CMK (cell line): ENCODE measurements around a stretch of chr1.

DNA sequence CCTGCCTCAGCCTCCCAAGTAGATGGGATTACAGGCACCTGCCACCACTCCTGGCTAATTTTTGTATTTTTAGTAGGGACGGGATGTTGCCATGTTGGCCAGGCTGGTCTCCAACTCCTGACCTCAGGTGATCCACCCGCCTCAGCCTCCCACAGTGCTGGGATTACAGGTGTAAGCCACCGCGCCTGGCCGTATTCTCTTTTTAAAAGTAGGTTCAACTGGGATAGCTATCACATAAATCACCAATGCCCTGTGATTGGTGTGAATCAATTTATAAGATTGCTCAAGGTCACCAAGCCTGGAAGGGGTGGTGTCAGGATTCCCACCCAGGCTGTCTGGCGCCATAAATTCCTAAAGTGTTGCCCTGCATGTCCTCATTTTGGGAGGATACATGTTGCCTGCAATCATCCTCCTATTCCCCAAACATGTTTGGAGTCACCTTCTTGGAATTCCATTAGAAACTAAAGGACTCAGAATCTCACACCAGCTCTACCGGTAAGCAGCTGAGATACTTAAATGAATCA is 54.3 kb upstream of the SLC45A1 start:
- RRBS, result no CpG with 5 or more reads among the region's 7 CpGs

- RRBS, result no CpG with 5 or more reads among the region's 8 CpGs
These were observed 23.6 kb upstream of the SLC45A1 start for GRCh38 chr1:8294361-8294688.

GRCh38 chr1:8360924-8361727 is 43.2 kb downstream of the SLC45A1 start:
- RRBS, result 96% methylated on average over 5 of the region's 31 CpGs

DNA sequence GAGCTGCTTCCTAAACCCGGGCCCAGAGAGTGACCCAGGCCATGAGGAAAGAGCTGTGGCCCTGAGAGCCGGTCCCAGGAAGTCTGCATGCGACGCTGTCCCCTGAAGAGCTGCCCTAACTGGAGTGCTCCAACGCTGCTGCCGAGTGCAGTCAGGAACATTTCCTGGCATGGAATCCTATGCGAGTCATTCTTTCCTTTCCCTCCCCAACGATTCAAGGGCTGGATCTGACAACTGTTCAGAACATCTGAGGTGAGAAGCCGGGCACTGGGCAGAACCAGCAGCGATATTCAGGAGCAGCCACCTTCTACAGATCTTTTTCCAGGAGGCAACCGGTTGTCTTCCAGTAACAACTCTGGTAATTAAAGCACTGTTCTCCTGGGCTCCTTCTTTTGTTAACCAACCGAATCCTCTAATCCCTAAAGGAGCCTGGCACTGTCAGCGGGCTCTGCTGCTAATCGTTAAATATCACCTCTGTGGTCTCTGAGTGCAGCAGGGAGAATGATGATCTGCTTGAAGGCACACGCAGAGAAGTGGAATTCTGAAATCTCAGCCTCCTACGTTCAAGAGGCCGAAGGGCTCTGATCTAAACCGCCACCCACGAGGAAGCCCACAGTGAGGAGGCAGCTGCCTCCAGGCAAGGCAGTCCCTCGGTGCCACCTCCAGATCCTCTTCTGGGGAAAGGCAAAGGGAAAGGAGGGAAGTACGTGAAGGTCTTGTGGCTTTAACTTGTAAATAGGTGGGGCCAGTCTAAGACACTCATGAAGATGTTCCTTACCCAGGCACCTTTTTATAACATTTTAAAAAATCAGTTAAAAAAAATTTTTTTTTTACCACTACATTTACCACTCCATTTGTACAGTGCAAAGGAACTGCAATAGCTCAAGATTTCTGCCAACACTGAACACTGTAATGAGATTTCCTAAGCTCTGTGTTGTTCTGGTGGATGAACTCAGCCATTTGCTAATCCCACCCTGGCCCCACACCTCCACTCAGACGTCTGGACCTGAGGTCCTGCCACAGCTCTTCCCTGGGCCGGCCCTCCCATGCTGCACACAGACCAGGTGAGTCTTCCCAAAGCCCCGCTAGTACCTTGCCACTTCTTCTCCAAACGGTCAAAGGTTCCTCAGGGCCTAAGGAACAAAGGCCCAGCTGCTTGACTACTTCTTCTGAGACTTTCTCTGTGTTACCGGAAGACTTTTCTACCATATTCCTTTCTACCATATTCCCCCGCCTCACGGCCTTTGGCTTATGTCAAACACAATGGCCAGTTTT is 56.1 kb downstream of the SLC45A1 start:
- RRBS, result 95% methylated on average over 5 of the region's 28 CpGs

GRCh38 chr1:8378450-8379054 is 60.6 kb downstream of the SLC45A1 start:
- RRBS, result no CpG with 5 or more reads among the region's 8 CpGs

DNA sequence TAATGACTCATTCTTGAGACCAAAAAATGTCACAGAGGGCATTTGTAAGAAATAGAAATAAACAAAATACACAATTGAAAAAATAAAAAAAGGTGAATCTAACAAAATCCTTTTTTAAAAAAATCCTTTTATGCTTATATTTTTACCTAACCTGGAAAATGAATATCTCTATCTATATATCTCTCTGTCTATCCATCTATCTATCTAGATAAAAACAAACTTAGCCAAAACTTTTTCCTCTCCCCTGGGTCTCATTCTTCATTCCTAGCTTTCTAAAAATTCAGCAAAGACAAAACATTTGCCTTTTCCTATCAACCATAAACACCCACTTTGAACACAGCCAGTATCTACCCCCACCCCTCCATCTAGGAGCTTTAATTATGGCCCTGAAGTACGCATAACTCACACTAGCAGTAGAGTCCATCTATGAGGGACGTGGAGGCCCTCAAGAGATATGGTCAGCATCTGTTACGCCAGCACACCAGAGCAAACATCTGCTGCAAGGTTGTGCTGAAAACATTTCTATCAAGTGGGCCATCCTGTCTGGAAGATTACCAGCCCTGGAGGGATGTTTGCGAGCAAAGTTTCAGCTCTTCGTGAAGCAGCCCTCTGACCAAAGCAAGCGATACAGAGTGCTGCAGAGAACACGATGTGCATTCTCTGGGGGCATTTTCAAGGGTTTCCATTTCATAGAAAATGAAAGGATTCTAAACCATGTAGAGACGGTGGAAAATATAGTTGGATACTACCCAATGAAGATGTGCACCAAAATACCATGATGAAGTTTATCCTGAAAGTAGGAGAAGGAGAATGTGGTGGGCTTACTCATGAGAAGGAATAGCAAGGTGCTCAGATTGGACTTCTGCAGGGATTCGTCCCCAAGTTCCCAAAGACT is 74.6 kb downstream of the SLC45A1 start:
- RRBS, result no CpG with 5 or more reads among the region's 9 CpGs

GRCh38 chr1:8396664-8397541 is 79.0 kb downstream of the SLC45A1 start:
- RRBS, result no CpG with 5 or more reads among the region's 6 CpGs

DNA sequence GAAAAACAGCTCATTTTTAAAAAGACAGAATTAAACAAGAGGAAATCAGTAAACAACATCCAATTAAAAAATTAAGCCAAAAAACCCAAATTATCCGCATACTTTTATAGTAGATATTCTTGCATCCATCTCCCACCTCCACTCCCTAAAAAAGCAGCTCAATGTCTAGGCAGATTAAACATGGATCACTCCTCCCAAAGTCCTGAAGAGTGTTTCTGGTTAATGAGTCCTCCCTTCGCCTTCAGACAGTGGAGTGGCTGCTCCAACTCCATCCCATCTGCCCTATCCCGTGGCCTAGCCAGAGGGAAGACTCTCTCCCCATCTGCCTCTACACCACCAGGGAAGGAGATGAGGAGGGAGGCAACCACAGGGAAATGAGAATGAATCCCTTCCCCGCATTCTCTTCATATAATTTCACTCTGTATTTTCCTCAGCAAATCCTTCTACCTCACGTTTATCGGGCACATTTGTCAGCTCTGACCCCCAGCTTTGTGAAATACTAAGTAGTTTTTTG is 103.8 kb downstream of the SLC45A1 start:
- RRBS, result no CpG with 5 or more reads among the region's 6 CpGs

GRCh38 chr1:8425260-8425860 is 107.4 kb downstream of the SLC45A1 start:
- RRBS, result no CpG with 5 or more reads among the region's 9 CpGs

- RRBS, result no CpG with 5 or more reads among the region's 5 CpGs
These were observed 110.2 kb downstream of the SLC45A1 start for GRCh38 chr1:8428149-8428484.

DNA sequence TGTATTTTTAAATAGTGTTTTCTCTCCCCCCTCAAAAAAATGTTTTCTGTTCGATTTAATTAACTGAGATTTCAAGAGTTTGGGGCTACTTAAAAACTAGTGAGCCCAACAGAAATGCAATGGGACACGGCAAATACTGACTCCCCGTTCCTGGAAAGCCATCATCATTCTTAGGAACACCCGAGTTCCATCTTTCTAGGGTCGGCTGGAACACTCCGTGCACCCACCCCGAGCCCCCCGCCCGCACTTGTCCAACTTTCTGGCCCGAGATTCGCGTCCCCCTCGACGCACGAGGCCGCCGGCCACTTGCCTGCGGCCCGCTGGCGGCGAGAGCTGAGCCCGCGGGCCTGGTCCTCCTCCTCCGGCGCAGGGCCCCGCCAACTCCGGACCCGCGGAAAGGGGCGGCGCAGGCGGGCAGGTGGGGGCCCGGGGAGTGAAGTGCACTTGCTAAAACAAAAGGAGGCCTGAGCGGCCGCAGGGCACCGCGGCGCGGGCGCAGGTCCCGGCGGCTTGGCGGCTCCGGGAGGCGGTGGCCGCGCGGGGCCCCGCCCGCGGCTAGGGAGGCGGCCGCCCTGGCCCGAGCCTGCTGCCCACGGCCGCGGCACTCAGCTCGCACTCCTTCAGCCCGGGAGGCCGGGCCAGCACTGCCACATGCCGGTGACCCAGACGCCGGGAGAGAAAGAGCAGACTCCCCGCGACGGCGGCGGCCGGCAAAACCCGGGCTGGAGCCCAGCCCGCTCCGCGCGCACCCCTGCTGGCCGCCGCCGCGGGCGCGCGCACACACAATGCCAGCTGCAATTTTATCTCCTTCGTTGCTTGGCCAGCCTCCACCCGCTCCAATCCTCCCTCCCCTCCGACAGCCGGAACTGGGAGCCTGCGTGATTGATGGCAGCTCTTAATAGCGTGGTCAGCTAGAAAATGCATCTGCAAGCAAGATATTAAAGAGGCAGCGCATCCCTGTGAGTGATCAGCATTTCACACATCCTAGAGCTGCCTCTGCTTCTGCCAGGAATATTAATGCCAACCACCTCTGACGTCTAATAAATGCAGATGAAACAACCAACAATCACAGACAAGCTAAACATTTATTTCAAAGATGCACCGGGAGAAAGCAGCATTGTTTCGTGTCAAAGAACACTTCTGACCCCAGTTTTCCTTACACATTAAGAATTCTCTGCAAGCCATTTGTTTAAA is 114.3 kb downstream of the RERE start:
- RRBS, result 2% methylated on average over 43 of the region's 91 CpGs

DNA sequence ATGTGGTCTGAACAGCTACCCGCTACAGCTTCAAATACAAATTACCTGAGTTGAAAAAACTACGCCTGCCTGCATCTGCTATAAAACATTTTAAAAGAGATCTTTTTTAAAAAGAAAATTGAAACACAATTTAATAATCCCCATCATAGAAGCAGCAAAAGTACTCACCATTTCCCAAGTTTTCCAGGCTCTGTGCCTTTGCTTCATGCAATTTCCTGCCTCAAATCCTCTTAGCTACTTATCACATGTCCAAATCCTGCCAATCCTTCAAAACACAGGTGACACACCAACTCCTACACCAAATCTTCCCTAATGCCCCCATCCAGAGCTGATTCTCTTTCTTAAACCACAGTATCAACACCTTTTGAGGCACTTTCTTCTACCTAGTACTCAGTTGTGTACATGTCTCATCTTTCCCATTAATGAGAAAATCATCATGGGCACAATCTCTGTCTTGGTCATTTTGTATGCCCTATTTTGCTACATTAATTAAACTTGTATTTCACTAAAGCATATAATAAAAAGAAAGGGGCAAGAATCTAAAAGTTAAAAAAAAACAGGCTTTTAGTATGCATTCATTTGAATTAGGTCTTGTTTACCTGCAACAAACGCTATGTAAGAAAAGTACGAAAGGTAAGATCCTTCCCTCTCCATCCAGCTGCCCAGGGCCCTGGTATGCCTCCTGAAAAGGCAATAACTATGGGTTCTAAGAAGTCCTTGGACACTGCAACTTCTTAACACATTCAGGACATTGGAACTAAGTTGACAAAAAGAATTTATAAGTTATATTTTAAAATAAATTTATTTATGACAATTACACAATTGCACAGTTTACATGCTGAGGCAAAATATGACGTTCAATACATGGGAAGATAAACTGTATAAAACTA is 14.9 kb downstream of the RERE start:
- RRBS, result no CpG with 5 or more reads among the region's 5 CpGs

GRCh38 chr1:8848693-8849244 is 29.7 kb downstream of the ENO1 start:
- RRBS, result no CpG with 5 or more reads among the region's 13 CpGs

- RRBS, result no CpG with 5 or more reads among the region's 7 CpGs
These were observed 19.0 kb upstream of the CA6 start for GRCh38 chr1:8926533-8927118.

- RRBS, result 3% methylated on average over 73 of the region's 98 CpGs
These were observed 749 bp downstream of the SPSB1 start for GRCh38 chr1:9293139-9294147.

DNA sequence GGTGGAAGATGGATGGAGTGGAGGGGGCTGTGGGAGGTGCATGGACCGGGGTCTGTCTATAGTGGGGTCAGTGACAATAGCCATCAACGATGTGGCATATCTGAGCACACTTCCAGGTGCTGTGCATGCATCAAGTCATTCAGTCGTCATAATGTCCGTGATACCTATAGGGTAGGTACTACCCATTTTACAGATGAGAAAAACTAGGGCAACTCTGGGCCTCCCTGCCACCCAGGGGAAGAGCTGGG is 13.6 kb downstream of the SPSB1 start:
- RRBS, result no CpG with 5 or more reads among the region's 4 CpGs

GRCh38 chr1:9308750-9309108 is 16.0 kb downstream of the SPSB1 start:
- RRBS, result no CpG with 5 or more reads among the region's 7 CpGs

- RRBS, result no CpG with 5 or more reads among the region's 9 CpGs
These were observed 39.5 kb downstream of the SPSB1 start for GRCh38 chr1:9332008-9332798.

- RRBS, result 83% methylated on average over 6 of the region's 23 CpGs
These were observed 92.0 kb downstream of the SPSB1 start for GRCh38 chr1:9384521-9385336.